K562 (cell line): ENCODE measurements around a stretch of chr2.

DNA sequence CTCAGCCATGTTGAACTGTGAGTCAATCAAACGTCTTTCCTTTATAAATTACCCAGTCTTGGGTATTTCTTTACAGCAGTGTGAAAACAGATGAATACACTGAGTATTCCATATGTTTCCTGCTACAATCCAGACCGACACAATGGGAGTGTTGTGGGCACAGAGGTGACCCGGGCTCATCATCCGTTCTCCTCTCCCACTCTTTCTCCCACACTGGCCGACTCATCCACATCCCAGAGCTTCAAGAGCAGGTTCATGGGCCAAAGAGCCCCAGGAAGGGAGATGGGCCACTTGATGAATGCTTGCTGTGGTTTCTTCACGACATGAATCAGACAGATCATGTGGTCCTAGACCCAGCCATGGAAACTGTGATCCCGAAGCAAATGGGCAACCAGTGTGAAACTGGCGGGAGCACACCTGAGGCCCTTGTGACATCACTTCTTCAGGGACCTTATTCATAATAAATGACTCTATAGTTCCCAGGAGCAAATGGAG is 4.1 kb upstream of the COPS8 start:
- RAMPAGE, long total RNA = no peak
- RRBS = no CpG with 5 or more reads among the region's 8 CpGs
PRO-cap:
- standard = no peak
- CoPRO, capped RNA only, 2 experiments = no peak in any of the 2 experiments
- CoPRO, capped and uncapped RNA, 2 experiments = no peak in any of the 2 experiments
- CoPRO, uncapped RNA only, 2 experiments = no peak in any of the 2 experiments
CAGE:
- cytosol, long polyA plus RNA = no peak
- long polyA plus RNA = no peak
- nucleolus, long total RNA = no peak
- nucleus, long polyA plus RNA = no peak

GRCh38 chr2:237128105-237128699 is 42.5 kb downstream of the COPS8 start:
- RAMPAGE, long total RNA = no peak
- RRBS = no CpG with 5 or more reads among the region's 11 CpGs
PRO-cap:
- standard = no peak
- CoPRO, capped RNA only, 2 experiments = no peak in any of the 2 experiments
- CoPRO, capped and uncapped RNA, 2 experiments = no peak in any of the 2 experiments
- CoPRO, uncapped RNA only, 2 experiments = no peak in any of the 2 experiments
CAGE:
- cytosol, long polyA plus RNA = no peak
- long polyA plus RNA = no peak
- nucleolus, long total RNA = no peak
- nucleus, long polyA plus RNA = no peak

DNA sequence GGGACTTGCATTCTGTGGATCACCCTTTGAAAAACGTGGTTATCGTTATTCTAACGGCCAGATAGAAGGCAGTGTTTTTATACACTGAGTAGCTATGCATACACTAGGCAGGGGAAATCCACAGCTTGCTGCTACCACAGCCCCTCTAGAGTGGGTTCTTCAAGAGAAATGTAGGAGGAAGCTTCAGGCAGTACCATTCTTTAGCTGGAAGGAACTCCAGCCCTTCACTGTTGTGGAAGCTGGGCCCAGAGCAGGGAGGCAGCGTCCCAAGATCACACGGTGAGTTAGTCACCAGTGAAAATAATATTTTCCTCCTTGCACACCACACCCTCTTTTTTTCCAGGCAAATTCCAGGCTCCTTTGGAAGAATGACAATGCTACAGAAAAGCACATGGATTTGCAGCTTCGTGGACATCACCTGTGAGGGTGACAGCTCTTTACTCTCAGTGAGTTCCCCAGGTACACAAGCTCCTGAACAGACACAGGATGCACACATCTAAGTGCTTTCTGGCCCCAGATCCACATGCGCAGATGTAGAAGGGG is 157.1 kb downstream of the COL6A3 start:
- RAMPAGE, long total RNA = no peak
- RRBS = no CpG with 5 or more reads among the region's 7 CpGs
PRO-cap:
- standard = no peak
- CoPRO, capped RNA only, 2 experiments = no peak in any of the 2 experiments
- CoPRO, capped and uncapped RNA, 2 experiments = no peak in any of the 2 experiments
- CoPRO, uncapped RNA only, 2 experiments = no peak in any of the 2 experiments
CAGE:
- cytosol, long polyA plus RNA = no peak
- long polyA plus RNA = no peak
- nucleolus, long total RNA = no peak
- nucleus, long polyA plus RNA = no peak

DNA sequence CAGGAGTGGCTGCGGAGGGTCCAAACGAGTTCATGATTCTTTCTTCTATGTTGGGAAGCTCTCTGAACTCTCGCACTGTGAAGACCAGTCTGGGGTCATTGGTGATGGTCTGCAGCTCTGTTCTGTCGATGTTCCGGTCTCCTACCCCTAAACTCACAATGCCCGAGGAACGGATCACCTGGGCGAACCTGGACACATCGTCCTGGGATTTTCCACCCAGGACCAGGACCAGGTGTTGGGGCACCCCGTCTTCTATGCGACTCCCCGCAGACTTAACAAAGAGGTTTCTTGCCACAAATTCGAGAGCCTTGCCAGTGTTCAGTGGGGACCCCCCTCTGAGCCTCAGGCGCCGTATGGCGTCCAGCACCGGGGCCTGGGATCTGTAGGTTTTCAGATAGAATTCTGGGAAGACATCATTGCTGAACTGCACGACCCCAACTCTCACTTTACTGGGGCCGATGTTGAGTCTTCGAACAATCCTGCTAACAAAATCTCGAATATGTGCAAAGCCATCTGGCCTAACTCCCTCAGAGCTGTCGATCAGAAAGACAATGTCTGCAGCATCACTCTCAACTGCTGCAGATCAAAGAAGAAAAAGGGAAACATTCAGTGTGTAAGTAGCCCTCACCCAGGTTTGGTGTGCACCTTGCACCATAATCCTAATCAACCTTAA is 45.2 kb downstream of the COL6A3 start:
- RAMPAGE, long total RNA = no peak
- RRBS = no CpG with 5 or more reads among the region's 22 CpGs
PRO-cap:
- standard = no peak
- CoPRO, capped RNA only, 2 experiments = no peak in any of the 2 experiments
- CoPRO, capped and uncapped RNA, 2 experiments = no peak in any of the 2 experiments
- CoPRO, uncapped RNA only, 2 experiments = no peak in any of the 2 experiments
CAGE:
- cytosol, long polyA plus RNA = no peak
- long polyA plus RNA = no peak
- nucleolus, long total RNA = no peak
- nucleus, long polyA plus RNA = no peak

- RAMPAGE, long total RNA = no peak
- RRBS = no CpG with 5 or more reads among the region's 28 CpGs
PRO-cap:
- standard = no peak
- CoPRO, capped RNA only, 2 experiments = no peak in any of the 2 experiments
- CoPRO, capped and uncapped RNA, 2 experiments = no peak in any of the 2 experiments
- CoPRO, uncapped RNA only, 2 experiments = no peak in any of the 2 experiments
CAGE:
- cytosol, long polyA plus RNA = no peak
- long polyA plus RNA = no peak
- nucleolus, long total RNA = no peak
- nucleus, long polyA plus RNA = no peak
These were observed 42.2 kb downstream of the COL6A3 start for GRCh38 chr2:237371670-237372164.

DNA sequence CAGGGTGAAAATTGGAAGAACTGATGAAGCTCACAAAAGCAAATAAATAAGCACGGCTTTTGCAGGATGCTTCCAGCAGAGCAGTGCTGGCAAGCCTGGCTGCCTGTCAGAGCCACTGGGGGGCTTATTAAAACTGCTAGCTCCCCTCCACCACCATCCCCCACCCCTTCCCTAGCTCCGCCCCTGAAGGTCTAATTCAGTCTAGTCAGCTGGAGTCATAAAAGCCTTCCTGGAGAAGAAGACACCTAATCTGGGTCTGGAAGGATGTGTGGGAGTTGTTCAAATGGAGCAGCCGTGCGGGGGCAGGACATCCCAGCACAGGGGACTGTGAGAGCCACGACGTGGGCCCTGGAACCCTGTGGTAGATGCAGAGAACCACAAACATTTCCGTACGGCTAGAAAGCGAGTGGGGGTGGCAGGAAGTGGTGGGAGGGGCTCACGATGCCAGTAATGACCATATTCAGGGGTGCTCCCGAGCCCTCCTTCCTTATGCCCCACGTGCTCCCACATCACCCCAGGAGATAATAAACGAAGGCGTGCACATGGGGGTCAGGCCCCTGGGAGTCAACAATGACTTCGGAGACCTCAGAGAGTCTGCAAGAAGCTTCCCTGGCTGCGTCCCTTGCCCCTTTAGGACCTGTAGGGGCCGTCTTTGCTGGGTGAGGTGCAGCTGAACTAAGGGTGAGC is 20.9 kb upstream of the COL6A3 start:
- RAMPAGE, long total RNA = no peak
- RRBS = no CpG with 5 or more reads among the region's 17 CpGs
PRO-cap:
- standard = unidirectional peak, plus-strand start at position 310 of the sequence; bidirectional peak, plus-strand start at position 330 of the sequence, minus-strand start at position 358 of the sequence
- CoPRO, capped RNA only, 2 experiments = no peak in any of the 2 experiments
- CoPRO, capped and uncapped RNA, 2 experiments = no peak in any of the 2 experiments
- CoPRO, uncapped RNA only, 2 experiments = no peak in any of the 2 experiments
CAGE:
- cytosol, long polyA plus RNA = no peak
- long polyA plus RNA = no peak
- nucleolus, long total RNA = no peak
- nucleus, long polyA plus RNA = no peak

DNA sequence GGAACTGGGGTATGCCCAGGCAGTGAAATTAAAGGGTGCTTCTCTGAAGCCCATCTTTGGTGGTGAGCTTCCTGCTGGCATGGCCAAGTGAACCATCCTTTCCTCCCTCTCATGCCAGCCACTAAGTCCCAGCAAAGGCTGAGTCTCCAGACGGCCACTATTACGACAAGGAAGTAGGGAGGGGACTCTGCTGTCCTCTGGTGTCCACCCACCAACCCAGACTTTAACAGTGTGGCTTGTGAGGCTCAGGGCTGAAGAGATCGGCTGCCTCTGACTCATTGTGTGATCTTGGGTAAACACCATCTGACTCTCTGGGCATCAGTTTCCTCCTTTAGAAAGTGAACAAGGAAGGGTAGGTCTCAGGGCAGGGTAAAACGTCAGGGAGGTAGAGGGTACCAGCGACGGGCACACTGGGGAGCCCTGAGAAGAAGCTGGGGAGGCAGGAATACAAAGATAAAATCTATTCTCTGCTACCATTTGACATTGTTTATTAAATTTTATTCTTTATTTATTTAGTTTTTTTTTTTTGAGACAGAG is 3.7 kb upstream of the MLPH start:
- RAMPAGE, long total RNA = no peak
- RRBS = no CpG with 5 or more reads among the region's 6 CpGs
PRO-cap:
- standard = no peak
- CoPRO, capped RNA only, 2 experiments = no peak in any of the 2 experiments
- CoPRO, capped and uncapped RNA, 2 experiments = no peak in any of the 2 experiments
- CoPRO, uncapped RNA only, 2 experiments = no peak in any of the 2 experiments
CAGE:
- cytosol, long polyA plus RNA = no peak
- long polyA plus RNA = no peak
- nucleolus, long total RNA = no peak
- nucleus, long polyA plus RNA = no peak

DNA sequence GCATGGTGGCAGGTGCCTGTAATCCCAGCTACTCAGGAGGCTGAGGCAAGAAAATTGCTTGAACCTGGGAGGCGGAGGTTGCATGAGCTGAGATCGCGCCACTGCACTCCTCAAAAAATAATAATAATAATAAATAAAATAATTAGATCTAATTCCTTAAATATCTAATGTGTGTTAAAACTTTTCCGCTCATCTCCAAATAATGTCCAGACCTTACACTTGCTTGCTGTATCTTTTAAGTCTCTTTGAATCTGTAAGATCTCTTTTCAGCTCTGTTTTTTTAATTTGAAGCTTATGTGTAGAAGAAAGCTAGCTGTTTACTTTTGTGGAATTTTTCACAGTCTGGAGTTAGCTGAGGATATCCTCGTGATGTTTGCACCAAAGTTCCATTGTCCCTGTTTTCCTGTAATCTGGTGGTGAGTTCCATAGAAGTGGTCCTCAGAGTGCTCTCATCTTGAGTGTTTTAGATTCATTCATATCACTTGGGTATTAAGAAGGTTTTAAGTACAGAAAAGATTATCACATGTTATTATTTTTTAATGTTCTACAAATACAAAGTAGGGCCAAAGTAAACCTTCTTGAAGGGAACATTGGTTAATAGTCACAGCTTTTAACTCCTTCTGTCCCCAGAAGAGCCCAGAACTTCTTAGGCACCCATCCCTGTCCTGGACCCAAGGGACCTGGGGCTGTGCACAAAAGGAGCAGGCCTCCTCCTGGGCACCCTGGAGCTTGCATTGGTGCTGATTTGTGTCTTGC is 14.8 kb downstream of the MLPH start:
- RAMPAGE, long total RNA = no peak
- RRBS = no CpG with 5 or more reads among the region's 5 CpGs
PRO-cap:
- standard = no peak
- CoPRO, capped RNA only, 2 experiments = no peak in any of the 2 experiments
- CoPRO, capped and uncapped RNA, 2 experiments = no peak in any of the 2 experiments
- CoPRO, uncapped RNA only, 2 experiments = no peak in any of the 2 experiments
CAGE:
- cytosol, long polyA plus RNA = no peak
- long polyA plus RNA = no peak
- nucleolus, long total RNA = no peak
- nucleus, long polyA plus RNA = no peak

DNA sequence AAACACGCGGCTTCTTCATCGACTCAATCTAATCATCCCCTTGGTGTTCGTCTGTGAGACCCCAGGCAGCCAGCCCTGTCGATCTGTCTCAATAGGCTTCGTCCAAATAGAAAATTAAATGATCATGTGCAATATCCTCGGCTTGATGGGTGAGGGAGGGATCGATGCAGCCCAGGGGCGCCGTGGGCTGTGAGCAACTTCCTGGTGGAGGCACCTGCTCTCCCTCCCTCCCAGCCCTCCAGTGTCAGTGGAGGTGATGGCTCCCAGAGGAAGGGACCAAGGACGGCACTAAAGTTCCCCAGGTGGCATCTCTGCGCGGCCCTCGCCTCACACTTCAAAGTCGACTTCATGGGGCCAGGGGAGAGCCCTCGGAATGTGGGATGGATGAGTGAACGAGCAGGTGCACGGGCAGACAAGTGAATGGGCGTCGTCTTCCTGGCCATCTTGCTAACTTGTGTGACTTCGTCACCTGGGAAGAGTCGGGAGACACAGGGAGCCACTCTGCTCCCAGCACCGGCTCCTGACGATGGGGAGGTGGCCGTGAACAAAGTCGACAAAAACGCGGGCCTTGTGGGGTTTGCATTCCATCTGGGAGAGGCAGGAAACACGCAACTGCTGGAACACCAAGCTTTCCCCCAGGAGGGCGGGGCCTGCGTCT is 28.7 kb upstream of the PRLH start:
- RAMPAGE, long total RNA = no peak
- RRBS = no CpG with 5 or more reads among the region's 31 CpGs
PRO-cap:
- standard = no peak
- CoPRO, capped RNA only, 2 experiments = no peak in any of the 2 experiments
- CoPRO, capped and uncapped RNA, 2 experiments = no peak in any of the 2 experiments
- CoPRO, uncapped RNA only, 2 experiments = no peak in any of the 2 experiments
CAGE:
- cytosol, long polyA plus RNA = no peak
- long polyA plus RNA = no peak
- nucleolus, long total RNA = no peak
- nucleus, long polyA plus RNA = no peak

DNA sequence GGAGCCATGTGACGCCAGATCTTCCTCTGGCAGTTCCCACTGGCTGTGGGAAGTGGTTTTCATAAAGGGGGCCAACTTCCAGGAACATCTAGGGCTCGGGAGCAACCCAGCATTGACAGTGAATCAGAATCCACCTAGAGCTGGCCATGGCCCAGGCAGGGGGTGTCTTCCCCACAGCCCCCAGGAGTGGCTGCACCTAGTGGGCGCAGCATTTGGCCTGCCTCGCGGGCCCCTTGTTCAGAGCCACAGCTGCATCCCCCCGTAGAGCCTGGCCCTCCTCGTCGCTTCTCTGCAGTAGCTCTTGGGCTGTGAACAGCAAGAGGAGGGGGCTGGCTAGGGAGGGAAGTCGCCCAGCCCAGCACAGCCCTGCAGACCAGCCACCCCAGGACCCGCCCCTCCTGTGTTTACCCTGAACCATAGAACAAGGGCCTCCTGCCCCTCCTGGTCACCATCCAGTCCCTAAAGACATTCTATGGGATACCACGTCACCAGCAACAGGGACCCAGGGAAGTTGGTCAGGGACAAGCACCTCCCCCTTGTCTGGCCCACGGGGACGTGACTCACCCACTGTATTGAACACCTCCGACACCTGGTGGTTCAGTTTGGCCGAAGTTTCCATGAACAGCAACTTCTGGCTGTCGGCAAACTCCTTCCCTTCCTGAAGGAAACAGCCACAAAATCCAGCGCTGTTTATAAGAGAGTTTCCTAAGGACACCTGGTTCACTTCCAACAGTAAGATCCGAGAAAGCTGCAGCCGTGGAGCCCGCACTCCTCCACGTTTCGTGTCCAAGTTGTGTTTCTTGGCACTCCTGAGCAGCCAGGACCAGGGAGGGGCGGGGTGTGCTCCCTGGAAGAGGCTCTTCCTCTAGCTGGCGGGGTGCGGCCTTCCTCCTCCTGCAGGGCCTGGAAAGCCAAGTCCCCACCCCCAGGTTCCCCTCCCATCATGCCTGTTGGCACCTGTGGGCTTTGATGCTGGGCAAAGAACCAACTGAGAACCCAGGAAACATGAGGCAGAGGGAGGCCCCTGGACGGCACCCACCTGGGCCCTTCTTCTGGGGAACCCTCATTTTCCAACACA is 8.8 kb downstream of the PRLH start:
- RAMPAGE, long total RNA = no peak
- RRBS = no CpG with 5 or more reads among the region's 26 CpGs
PRO-cap:
- standard = no peak
- CoPRO, capped RNA only, 2 experiments = no peak in any of the 2 experiments
- CoPRO, capped and uncapped RNA, 2 experiments = no peak in any of the 2 experiments
- CoPRO, uncapped RNA only, 2 experiments = no peak in any of the 2 experiments
CAGE:
- cytosol, long polyA plus RNA = no peak
- long polyA plus RNA = no peak
- nucleolus, long total RNA = no peak
- nucleus, long polyA plus RNA = no peak

- RAMPAGE, long total RNA = no peak
- RRBS = no CpG with 5 or more reads among the region's 1 CpG
PRO-cap:
- standard = no peak
- CoPRO, capped RNA only, 2 experiments = no peak in any of the 2 experiments
- CoPRO, capped and uncapped RNA, 2 experiments = no peak in any of the 2 experiments
- CoPRO, uncapped RNA only, 2 experiments = no peak in any of the 2 experiments
CAGE:
- cytosol, long polyA plus RNA = no peak
- long polyA plus RNA = no peak
- nucleolus, long total RNA = no peak
- nucleus, long polyA plus RNA = no peak
These were observed 8.9 kb upstream of the LRRFIP1 start for GRCh38 chr2:237618632-237618831.

DNA sequence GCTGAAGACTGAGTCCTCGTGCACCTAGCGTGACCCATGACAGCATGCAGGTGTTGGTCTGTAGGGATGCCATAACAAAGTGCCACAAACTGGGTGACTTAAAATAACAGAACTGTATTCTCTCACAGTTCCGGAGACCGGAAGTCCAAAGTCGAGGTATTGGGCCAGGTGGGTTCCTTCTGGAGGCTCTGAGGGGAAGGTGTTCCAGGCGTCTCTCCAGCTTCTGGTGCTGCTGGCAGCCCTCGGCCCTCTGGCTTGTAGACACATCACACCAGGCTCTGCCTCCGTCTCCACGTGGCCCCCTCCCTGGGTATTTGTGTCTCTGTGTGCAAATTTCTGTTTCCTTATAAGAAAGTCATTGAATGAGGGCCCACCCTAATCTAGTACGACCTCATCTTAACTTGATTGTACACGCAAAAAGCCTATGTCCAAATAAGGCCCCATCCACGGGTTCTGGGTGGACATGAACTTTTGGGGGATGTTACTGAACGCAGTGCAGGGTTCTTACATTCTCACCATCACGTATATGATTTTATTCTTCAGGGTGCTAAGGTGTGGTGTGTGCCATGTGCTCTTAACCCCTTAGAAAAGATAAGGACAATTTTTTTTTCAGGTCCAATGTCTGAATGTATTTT is 34.6 kb downstream of the LRRFIP1 start:
- RAMPAGE, long total RNA = no peak
- RRBS = no CpG with 5 or more reads among the region's 14 CpGs
PRO-cap:
- standard = no peak
- CoPRO, capped RNA only, 2 experiments = no peak in any of the 2 experiments
- CoPRO, capped and uncapped RNA, 2 experiments = no peak in any of the 2 experiments
- CoPRO, uncapped RNA only, 2 experiments = no peak in any of the 2 experiments
CAGE:
- cytosol, long polyA plus RNA = no peak
- long polyA plus RNA = no peak
- nucleolus, long total RNA = no peak
- nucleus, long polyA plus RNA = no peak

DNA sequence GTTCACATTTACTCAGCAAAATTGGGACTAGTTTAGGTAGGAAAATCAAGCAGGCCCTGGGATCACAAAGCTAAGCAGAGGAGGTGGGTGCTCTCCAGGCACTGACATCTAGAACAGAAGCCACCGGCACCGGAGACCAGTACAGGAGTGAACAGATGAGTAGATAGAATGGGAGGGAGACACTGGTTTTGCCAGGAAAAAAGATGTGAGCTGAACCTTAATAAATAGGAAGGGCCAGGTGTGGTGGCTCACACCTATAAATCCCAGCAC is 68.2 kb upstream of the RBM44 start:
- RAMPAGE, long total RNA = no peak
- RRBS = no CpG with 5 or more reads among the region's 2 CpGs
PRO-cap:
- standard = no peak
- CoPRO, capped RNA only, 2 experiments = no peak in any of the 2 experiments
- CoPRO, capped and uncapped RNA, 2 experiments = no peak in any of the 2 experiments
- CoPRO, uncapped RNA only, 2 experiments = no peak in any of the 2 experiments
CAGE:
- cytosol, long polyA plus RNA = no peak
- long polyA plus RNA = no peak
- nucleolus, long total RNA = no peak
- nucleus, long polyA plus RNA = no peak

GRCh38 chr2:237798879-237799290 is 306 bp downstream of the RBM44 start:
- RAMPAGE, long total RNA = no peak
- RRBS = 83% methylated on average over 21 of the region's 53 CpGs
PRO-cap:
- standard = no peak
- CoPRO, capped RNA only, 2 experiments = no peak in any of the 2 experiments
- CoPRO, capped and uncapped RNA, 2 experiments = no peak in any of the 2 experiments
- CoPRO, uncapped RNA only, 2 experiments = no peak in any of the 2 experiments
CAGE:
- cytosol, long polyA plus RNA = no peak
- long polyA plus RNA = no peak
- nucleolus, long total RNA = no peak
- nucleus, long polyA plus RNA = no peak

- RAMPAGE, long total RNA = no peak
- RRBS = no CpG with 5 or more reads among the region's 10 CpGs
PRO-cap:
- standard = no peak
- CoPRO, capped RNA only, 2 experiments = no peak in any of the 2 experiments
- CoPRO, capped and uncapped RNA, 2 experiments = no peak in any of the 2 experiments
- CoPRO, uncapped RNA only, 2 experiments = no peak in any of the 2 experiments
CAGE:
- cytosol, long polyA plus RNA = no peak
- long polyA plus RNA = no peak
- nucleolus, long total RNA = no peak
- nucleus, long polyA plus RNA = no peak
These were observed 39.9 kb downstream of the RAMP1 start for GRCh38 chr2:237899343-237899798.

DNA sequence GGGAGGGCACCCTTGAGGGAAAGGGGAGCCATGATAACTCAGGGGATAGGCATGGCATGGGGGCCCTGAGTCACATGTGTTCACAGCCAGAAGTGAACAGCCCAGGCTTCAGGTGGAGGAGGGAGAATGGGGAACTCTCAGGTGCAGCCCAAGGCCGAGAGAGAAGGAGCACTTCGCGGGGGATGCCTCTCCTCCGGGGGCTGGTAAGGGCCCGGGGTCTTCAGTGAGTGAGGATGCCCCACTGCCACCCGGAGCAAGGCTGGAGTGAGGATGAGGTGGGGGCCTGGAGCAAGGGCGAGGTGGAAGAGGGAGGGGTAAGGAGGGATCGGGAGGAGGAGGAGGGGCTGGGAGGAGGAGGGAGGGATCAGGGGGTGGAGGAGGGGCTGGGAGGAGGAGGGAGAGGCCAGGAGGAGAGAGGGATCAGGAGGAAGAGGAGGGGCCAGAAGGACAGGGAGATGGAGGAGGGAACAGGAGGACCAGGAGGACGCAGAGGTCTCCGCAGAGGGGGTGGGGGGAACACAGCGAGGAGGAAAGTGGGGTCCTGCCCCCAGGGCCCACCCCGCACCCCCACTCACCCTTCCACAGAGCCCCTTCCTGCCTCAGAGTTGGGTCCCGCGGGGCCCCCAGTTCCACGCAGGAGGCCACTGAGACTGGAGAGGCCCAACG is 42.7 kb downstream of the RAMP1 start:
- RAMPAGE, long total RNA = no peak
- RRBS = no CpG with 5 or more reads among the region's 16 CpGs
PRO-cap:
- standard = no peak
- CoPRO, capped RNA only, 2 experiments = no peak in any of the 2 experiments
- CoPRO, capped and uncapped RNA, 2 experiments = no peak in any of the 2 experiments
- CoPRO, uncapped RNA only, 2 experiments = no peak in any of the 2 experiments
CAGE:
- cytosol, long polyA plus RNA = no peak
- long polyA plus RNA = no peak
- nucleolus, long total RNA = no peak
- nucleus, long polyA plus RNA = no peak

DNA sequence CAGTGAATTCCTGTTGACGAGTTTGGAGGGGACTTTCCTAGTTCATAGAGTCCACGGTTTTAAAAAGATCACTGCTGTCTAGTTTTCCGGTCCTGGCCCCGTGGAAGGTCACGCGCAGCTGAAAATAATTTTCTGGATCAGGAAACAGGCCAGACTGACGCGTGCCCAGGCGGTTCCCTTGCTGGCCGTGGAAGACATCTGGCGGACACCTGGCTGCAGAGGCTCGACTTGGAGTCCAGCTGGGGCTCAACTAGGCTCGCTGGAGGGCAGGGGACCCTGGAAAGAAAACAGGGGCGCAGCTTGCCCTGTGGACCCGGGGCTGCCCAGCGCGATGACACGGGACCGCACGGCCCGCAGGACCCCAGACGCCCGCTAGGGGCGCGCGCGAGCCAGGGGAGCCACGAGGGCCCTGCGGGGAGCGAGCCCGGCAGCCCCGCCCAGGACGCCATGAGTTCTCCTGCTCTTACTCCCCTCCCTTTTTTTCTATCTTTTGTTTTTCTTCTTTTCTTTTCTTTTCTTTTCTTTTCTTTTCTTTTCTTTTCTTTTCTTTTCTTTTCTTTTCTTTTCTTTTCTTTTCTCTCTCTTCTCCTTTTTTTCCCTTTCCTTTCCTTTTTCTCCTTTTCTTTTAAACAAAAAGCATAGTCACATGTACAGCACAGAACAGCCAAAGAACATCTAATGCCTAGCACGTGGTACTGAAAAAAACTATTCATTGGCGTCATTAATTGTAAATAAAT is 43.2 kb upstream of the UBE2F start:
- RAMPAGE, long total RNA = no peak
- RRBS = no CpG with 5 or more reads among the region's 35 CpGs
PRO-cap:
- standard = unidirectional peak, minus-strand start at position 367 of the sequence
- CoPRO, capped RNA only, 2 experiments = no peak in any of the 2 experiments
- CoPRO, capped and uncapped RNA, 2 experiments = no peak in any of the 2 experiments
- CoPRO, uncapped RNA only, 2 experiments = no peak in any of the 2 experiments
CAGE:
- cytosol, long polyA plus RNA = no peak
- long polyA plus RNA = no peak
- nucleolus, long total RNA = no peak
- nucleus, long polyA plus RNA = no peak

- RAMPAGE, long total RNA = no peak
- RRBS = 86% methylated on average over 2 of the region's 28 CpGs
PRO-cap:
- standard = no peak
- CoPRO, capped RNA only, 2 experiments = no peak in any of the 2 experiments
- CoPRO, capped and uncapped RNA, 2 experiments = no peak in any of the 2 experiments
- CoPRO, uncapped RNA only, 2 experiments = no peak in any of the 2 experiments
CAGE:
- cytosol, long polyA plus RNA = no peak
- long polyA plus RNA = no peak
- nucleolus, long total RNA = no peak
- nucleus, long polyA plus RNA = no peak
These were observed 10.4 kb upstream of the UBE2F start for GRCh38 chr2:237956333-237956809.

DNA sequence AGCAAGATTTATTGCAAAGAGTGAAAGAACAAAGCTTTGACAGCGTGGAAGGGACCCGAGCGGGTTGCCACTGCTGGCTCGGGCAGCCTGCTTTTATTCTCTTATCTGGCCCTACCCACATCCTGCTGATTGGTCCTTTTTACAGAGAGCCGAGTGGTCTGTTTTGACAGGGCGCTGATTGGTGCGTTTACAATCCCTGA is 3.4 kb upstream of the SCLY start:
- RAMPAGE, long total RNA = no peak
- RRBS = no CpG with 5 or more reads among the region's 7 CpGs
PRO-cap:
- standard = no peak
- CoPRO, capped RNA only, 2 experiments = no peak in any of the 2 experiments
- CoPRO, capped and uncapped RNA, 2 experiments = no peak in any of the 2 experiments
- CoPRO, uncapped RNA only, 2 experiments = no peak in any of the 2 experiments
CAGE:
- cytosol, long polyA plus RNA = no peak
- long polyA plus RNA = no peak
- nucleolus, long total RNA = no peak
- nucleus, long polyA plus RNA = no peak